ENCODE measurements around a stretch of chr21.

GRCh38 chr21:34726504-34727109, 57.8 kb downstream of the CLIC6 start:
- PRO-cap, result no peak
- RAMPAGE, long total RNA, 2 experiments, result no peak in any of the 2 experiments

- PRO-cap, result no peak
- RAMPAGE, long total RNA, 2 experiments, result no peak in any of the 2 experiments
Measured at GRCh38 chr21:34794457-34794788, 125.6 kb downstream of the CLIC6 start.

- PRO-cap, result no peak
- RAMPAGE, long total RNA, 2 experiments, result no peak in any of the 2 experiments
Measured at GRCh38 chr21:34829870-34830626, 161.3 kb downstream of the CLIC6 start.

DNA sequence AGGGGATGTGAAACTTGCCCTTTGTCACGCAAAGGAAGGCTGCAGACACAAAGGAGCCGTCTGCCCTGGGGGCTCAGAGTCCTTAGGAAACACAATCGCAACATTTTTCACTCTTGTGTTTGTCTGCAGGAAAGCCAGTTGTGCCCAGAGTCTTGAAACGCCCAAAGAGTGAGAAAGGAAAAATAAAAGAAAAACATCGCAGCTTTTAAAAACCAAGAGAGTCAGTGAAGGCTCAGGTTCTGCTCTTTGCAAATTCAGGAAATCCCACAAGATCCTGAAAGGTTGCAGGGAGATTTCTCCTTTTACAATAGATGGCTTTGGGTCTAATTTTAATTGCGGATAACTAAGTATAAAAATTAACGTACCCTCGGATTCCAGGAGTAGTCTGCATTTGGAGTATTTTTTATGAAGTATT, 183.0 kb downstream of the RUNX1 start:
- PRO-cap, result no peak
- RAMPAGE, long total RNA, 2 experiments, result no peak in any of the 2 experiments

DNA sequence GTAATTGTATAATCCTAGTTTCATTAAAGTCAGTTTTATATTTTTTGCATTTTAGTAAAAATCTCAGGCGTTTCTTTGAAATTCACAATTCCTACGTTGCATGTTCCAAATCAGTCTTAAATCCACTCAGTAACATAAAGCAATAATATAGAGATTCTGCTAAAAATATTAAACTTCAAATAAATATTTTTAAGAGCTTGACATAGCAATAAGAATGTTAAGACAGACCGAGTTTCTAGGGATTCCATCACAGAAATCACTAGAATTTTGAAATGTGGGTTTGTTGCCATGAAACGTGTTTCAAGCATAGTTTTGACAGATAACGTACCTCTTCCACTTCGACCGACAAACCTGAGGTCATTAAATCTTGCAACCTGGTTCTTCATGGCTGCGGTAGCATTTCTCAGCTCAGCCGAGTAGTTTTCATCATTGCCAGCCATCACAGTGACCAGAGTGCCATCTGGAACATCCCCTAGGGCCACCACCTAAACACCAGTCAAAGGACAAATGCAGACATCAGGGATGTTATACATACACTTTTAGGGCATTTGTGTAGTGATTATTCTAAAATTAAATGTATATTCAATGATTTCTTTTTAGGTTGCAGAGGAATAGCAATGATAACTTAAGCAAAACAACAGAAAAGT, 168.8 kb downstream of the RUNX1 start:
- PRO-cap, result no peak
- RAMPAGE, long total RNA, 2 experiments, result start-site peak on the minus strand in 1 of 2 experiments, centred at position 408 of the sequence, 30 reads per replicate

DNA sequence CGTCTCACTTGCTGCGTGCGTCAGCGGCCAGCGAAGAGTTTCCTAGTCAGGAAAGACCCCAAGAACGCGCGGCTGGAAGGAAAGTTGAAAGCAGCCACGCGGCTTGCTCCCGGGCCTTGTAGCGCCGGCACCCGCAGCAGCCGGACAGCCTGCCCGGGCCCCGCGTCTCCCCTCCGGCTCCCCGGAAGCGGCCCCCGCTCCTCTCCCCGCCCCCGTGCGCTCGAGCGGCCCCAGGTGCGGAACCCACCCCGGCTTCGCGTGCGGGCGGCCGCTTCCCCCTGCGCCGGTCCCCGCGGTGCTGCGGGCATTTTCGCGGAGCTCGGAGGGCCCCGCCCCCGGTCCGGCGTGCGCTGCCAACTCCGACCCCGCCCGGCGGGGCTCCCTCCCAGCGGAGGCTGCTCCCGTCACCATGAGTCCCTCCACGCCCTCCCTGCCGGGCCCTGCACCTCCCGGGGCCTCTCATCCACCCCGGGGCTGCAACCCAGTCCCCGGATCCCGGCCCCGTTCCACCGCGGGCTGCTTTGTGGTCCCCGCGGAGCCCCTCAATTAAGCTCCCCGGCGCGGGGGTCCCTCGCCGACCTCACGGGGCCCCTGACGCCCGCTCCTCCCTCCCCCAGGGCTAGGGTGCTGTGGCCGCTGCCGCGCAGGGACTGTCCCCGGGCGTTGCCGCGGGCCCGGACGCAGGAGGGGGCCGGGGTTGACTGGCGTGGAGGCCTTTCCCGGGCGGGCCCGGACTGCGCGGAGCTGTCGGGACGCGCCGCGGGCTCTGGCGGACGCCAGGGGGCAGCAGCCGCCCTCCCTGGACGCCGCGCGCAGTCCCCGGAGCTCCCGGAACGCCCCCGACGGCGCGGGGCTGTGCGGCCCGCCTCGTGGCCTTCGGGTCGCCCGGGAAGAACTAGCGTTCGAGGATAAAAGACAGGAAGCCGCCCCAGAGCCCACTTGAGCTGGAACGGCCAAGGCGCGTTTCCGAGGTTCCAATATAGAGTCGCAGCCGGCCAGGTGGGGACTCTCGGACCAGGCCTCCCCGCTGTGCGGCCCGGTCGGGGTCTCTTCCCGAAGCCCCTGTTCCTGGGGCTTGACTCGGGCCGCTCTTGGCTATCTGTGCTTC, 159.3 kb downstream of the RUNX1 start:
- PRO-cap, result bidirectional peak, plus-strand start at position 77 of the sequence, minus-strand start outside the sequence; bidirectional peak, plus-strand start at position 410 of the sequence, minus-strand start at position 288 of the sequence; bidirectional peak, plus-strand start at position 898 of the sequence, minus-strand start at position 652 of the sequence
- RAMPAGE, long total RNA, 2 experiments, result no peak in any of the 2 experiments

GRCh38 chr21:35257288-35257810, 208.2 kb upstream of the RUNX1 start:
- PRO-cap, result unidirectional peak, minus-strand start at chr21:35257572
- RAMPAGE, long total RNA, 2 experiments, result no peak in any of the 2 experiments

GRCh38 chr21:35324801-35325347, 275.8 kb upstream of the RUNX1 start:
- PRO-cap, result no peak
- RAMPAGE, long total RNA, 2 experiments, result no peak in any of the 2 experiments

DNA sequence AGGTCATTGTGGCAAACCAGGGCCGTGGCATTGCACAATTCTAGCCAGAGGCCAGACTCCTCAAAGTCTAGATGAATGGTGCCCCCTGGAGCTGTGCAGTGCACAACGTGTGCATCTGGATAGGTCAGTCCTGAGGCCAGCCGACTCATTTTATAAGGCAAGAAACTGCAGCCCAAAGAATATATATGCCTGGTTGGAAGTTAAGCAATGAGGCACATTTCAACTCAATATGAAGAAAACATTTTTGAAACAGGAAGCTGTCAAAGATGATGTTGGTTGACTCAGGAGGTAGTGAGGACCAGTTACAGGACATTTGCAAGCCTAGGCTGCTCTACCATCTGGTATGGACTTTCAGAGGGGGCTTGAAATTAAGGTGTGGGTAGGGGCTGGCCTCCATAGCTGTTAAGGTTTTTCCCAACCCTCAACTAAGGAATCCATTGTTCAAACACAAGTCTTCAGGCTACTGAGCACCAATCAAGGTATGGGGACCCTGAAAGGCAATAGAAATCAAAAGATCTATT, 459.5 kb upstream of the RUNX1 start:
- PRO-cap, result no peak
- RAMPAGE, long total RNA, 2 experiments, result no peak in any of the 2 experiments

GRCh38 chr21:35886870-35887520, 173.3 kb downstream of the SETD4 start:
- PRO-cap, result no peak
- RAMPAGE, long total RNA, 2 experiments, result no peak in any of the 2 experiments

DNA sequence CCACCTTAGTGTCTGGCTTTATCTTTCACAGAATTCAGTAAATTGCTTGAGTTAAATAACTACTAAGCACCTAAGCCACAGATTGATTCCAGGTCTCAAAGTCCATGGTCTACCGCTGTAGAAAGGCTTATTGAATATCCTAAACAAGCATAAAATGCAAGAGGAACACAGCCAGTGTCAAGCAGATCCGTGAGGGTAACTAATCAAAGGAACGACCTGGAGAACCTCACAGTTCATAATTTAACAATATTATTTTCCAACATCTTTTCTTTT, 4.0 kb upstream of the CBR1 start:
- PRO-cap, result no peak
- RAMPAGE, long total RNA, 2 experiments, result no peak in any of the 2 experiments

GRCh38 chr21:36159428-36159986, 2.9 kb downstream of the DOP1B start:
- PRO-cap, result unidirectional peak, minus-strand start at chr21:36159731
- RAMPAGE, long total RNA, 2 experiments, result no peak in any of the 2 experiments

GRCh38 chr21:36164377-36164871, 7.8 kb downstream of the DOP1B start:
- PRO-cap, result bidirectional peak, plus-strand start at chr21:36164606, minus-strand start at chr21:36164503
- RAMPAGE, long total RNA, 2 experiments, result start-site peak on the plus strand in 1 of 2 experiments, at chr21:36164593-36164648 at its widest, 26 reads per replicate

GRCh38 chr21:36187066-36187534, 30.5 kb downstream of the DOP1B start:
- PRO-cap, result no peak
- RAMPAGE, long total RNA, 2 experiments, result no peak in any of the 2 experiments

DNA sequence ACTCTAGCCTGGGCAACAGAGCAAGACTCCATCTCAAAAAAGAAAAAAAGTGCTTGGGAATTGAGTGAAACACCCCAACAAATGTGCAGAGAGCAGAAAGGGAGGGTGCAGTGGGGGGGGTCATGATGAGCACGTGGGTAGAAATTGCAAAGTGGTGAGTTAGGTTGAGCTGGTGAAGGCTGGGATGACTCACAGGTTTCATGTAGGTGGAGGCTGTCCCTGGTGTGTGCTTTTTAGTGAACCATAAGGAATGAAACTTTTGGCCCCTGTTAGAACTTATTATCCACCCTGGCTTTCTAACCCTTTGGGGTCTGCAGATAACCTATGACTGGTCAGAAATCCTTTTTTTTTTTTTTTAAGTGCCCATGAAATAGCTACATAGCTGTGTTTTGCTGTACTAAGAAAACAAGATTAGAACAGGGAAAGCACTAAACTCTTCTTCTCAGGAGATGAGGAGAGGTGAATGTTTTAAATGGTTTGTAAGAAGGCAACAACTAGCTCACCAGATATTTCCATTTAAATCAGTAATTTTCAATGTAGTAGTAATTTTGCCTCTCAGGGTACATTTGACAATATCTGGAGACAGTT, 47.0 kb downstream of the DOP1B start:
- PRO-cap, result no peak
- RAMPAGE, long total RNA, 2 experiments, result no peak in any of the 2 experiments

DNA sequence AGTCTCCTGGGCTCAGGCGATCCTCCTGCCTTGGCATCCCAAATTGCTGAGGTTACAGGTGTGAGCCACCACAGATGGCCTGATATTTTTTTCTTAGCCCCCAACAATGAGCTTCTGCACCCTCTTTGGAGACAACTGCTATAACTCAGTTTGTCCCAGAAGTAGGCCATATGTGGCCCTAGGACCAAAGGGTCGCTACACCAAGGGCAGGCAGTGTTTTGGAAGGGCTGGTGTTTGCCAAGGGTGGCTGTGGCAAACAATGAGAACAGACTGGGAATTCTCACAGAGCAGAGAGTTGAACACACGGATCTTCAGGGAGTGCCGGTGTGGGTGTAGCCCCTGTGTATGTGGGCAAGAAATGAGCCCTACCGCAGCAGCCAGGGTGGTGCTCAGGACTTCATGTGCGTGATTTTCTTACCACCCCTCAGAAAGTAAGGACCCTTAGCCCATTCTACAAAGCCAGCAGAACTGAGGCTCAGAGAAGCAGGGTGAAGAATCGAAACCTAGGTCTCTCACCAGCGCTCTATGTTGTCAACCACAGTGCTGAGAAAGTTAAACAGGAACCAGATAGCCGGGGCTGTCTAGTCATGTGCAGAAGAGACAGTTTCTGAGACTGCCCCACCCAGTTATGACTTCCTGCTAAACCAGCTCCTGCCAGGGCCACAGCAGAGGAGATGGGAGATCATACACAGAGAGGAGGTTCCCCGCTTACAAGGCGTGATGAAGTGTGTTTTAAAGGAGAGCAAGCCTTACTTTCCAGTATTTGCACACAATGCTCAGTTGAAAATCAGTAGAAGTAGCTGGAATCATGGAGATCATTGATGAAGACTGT, 22.0 kb upstream of the MORC3 start:
- PRO-cap, result bidirectional peak, plus-strand start at position 302 of the sequence, minus-strand start at position 272 of the sequence; bidirectional peak, plus-strand start at position 668 of the sequence, minus-strand start at position 527 of the sequence
- RAMPAGE, long total RNA, 2 experiments, result no peak in any of the 2 experiments

DNA sequence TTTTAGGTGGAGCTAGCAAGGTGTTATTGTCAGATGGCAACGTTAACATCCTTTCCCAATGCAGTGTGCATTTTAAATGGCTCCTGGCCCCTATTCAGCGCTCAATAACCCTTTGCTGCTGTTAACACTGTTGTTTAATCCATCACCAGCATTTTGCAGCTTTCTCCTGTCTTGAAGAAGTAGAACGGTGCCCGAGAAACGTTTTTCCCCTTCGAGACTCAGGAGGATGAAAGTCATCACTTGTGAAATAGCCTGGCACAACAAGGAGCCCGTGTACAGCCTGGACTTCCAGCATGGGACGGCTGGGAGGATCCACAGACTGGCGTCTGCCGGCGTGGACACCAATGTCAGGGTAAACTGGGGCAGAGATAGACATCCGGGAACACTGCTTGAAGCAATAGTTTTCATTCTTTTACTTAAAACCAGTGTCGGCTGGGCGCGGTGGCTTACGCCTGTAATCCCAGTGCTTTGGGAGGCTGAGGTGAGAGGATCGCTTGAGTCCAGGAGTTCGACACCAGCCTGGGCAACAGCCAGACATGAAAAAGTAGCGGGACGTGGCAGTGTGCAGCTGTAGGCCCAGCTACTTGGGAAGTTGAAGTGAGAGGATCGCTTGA, 826 bp downstream of the CHAF1B start:
- PRO-cap, result unidirectional peak, plus-strand start at position 294 of the sequence
- RAMPAGE, long total RNA, 2 experiments, result no peak in any of the 2 experiments

DNA sequence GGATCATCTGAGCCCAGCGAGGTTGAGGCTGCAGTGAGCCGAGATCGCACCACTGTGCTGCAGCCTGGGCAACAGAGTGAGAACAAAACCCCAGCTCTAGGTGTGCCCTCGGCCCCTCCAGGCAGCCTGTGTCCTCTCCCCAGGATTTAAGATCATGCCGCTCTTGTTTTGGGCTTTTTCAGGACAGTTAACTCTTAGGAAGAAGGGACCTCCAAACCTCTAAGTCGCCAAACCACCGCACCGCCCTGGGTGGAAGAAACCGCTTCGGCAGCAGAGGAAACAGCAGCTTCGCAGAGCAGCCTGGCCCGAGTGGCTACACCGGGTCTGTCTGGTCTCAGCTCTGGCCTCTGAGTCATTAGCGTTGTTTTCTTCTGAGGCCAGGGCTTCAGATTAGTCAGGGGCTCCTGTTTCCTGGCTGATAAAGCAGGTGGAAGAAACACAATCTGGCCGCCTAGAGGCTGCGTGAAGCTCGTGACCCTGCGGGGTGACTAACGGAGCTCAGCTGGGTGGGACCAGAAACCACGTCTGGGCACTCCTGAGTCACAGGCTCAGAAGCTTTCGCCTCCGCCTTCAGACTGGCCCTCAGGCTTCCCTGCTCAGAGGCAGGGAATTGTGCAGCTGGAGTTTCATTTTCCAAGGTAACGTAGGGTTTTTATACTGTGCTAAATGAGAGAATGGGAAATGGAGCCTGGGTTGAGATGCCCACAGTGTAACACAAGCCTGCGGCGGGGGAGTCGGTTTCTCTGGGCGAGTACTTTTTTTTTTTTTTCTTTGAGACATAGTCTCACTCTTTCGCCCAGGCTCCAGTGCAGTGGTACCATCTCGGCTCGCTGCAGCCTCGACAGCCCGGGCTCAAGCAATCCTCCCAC, 44.8 kb downstream of the CHAF1B start:
- PRO-cap, result bidirectional peak, plus-strand start at position 558 of the sequence, minus-strand start at position 311 of the sequence
- RAMPAGE, long total RNA, 2 experiments, result no peak in any of the 2 experiments

- PRO-cap, result no peak
- RAMPAGE, long total RNA, 2 experiments, result no peak in any of the 2 experiments
Measured at GRCh38 chr21:36701990-36702716, 3.2 kb downstream of the SIM2 start.

- PRO-cap, result no peak
- RAMPAGE, long total RNA, 2 experiments, result no peak in any of the 2 experiments
Measured at GRCh38 chr21:36747381-36748695, 48.9 kb downstream of the SIM2 start.